ENCODE results near the gene IBSP.

DNA sequence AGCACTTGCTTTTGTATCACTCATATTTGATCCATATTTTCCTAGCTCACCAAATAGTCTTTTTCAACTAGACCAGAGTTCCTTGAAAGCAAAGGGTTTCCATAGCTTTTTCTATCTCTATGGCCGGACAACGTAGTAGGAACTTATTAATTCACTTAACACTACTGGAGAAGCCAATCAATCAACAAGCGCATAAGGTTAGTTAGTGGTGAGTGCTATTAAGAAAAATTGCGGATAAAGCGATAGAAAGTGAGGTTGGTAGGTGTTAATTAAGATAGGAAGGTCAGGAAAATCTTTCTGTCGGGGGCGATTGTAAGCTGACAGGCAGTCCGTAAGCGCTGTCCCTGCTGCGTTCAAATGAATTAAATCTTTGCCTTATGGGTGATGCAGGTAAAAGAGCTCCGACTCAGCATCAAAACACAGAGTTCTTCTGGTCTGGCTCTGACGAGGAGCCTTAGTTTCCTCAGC is 982 bp downstream of the COQ2 start:
- PRO-cap = no peak

- PRO-cap = no peak
Measured at GRCh38 chr4:83356977-83357622, 22.5 kb upstream of the HPSE start.

- PRO-cap = no peak
Measured at GRCh38 chr4:84733332-84733761, 150.4 kb downstream of the CDS1 start.

DNA sequence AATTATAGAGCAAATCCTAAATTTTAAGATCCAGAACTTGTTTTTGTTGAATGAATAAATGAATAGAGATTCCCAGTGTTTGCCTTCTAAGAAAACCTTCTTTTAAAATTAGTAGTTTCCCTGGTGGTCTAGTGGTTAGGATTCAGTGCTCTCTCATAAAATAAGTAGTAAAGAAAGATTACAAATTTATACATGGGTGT is 152.7 kb upstream of the ARHGAP24 start:
- PRO-cap = no peak

GRCh38 chr4:85780463-85781241 is 305.7 kb downstream of the ARHGAP24 start:
- PRO-cap = no peak

DNA sequence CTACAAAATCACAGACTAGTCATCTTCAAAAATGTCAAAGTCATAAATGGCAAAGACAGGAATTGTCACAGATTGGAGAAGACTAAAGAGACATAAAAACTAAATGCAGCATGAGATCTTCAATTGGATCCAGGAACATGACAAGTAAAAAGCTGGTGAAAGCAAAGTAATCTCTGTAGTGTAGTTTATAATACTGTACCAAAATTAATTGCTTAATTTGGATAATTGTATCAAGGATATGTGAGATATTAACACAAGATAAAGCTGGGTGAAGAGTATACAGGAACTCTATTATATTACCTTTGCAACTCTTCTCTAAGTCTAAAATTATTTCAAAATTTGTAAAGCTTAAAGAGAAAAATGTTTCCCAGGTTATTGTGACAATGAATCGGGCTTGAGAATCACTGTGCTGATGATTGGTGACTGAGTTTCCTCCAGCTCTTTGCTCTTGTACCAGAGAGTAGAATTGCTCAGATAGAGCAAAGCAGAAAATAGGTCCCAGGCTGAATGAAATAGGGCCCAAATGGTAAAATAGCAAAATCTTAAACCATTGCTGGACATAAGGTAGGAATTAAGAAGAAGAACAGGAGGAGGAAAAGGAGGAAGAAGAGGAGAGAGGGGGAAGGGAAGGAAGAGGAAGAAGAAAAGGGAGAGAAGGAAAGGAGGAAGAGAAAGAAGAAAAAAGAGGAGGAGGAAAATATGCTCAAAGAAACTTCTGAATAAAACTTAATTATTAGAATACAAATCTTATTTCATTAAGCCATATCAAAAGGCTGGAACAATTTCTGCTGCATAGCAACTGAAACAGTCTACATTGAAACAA is 325.2 kb downstream of the ARHGAP24 start:
- PRO-cap = no peak

DNA sequence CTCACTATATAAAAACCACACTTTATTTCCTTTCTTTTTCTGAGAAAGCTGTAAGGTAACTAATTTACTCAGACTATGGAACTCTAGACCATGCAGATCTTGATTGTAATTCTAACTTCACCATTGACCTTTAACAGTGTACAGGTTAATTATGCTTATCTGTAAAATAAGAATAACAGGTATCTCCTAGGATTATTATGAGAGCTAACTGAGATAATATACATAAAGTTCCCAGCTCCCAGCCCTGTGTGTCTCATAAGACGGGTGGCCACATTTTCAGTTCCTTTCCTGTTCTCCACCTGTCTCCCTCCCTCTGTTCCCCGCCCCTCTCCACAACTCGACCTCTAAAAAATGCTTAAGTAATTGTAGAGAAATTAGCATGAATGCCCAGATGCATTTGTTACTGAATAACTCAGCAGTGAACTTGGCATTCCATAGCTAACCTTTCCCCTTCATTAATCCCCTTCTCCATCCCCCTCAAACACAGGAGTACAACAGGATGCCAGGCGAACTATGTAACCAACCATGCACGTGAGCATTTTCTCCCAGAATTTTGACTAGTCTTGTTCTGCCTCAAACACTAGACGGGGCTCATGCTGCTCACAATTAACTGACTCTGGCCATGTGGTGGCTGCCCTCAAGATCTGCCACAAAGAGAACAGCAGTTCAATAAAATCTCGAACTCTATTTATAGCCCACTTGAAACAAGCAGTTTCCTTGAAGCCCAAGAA is 351.0 kb downstream of the ARHGAP24 start:
- PRO-cap = bidirectional peak, plus-strand start at position 603 of the sequence, minus-strand start at position 317 of the sequence

- PRO-cap = bidirectional peak, plus-strand start at chr4:85930147, minus-strand start at chr4:85930046
Measured at GRCh38 chr4:85929904-85930348, 429.9 kb downstream of the MAPK10 start.

GRCh38 chr4:86807540-86807916 is 41.7 kb downstream of the SLC10A6 start:
- PRO-cap = no peak

DNA sequence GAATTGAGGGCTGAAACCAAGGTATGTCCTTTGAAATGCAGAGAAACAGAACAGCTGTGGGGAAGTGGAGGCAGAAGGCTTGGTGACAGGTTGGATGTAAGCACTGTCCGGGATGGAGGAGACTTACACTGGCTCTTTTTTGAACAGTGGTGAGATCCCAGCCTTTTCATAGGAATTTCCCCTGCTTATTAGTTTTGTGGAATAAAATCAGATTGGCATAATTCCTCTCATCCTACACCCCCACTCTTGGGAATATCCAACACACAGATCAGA is 18.8 kb upstream of the C4orf36 start:
- PRO-cap = no peak

GRCh38 chr4:87007342-87007663 is 72.5 kb downstream of the AFF1 start:
- PRO-cap = no peak

DNA sequence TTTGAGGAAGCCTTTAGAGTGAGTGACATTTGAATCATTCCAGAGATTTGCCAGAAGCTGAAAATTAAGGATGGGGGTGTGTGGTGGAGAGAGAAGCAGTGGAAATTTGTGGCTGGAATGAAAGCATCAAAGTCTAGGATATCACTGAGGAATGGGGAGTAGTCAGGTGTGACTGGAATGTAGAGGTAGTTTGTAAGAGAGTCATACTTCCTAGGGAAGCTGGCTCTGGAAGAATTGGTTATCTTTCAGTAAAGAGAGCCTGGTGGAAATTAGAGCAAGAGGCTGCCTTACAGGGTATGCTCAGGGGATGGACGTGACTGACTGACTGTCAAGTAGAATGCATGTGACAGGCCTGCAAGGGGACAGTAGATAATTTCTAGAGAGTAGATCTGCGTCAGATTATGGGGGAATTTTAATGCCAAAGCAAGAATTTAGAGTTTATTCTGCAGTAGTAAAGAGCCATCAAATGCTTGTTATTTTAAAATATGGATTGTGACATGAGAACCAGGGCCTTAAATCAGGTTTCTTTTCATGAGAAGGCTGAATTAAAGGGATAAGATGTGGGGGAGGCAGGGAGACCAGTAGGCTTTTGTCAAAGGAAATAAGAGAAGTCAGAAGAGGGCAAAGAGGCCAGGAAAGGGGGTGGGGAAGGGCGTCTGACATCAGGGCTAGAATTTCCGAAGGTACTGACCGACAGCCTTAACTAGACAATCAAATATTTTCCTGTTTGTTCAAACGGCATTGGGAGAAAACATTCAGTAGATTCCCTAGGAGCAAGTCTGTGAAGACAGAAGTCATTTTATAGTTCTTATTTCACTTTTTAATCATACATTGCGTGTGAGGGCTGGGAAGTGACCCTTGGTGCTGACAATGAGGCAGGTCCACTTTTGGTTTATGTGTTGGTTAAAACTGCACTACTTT is 109.9 kb downstream of the AFF1 start:
- PRO-cap = no peak

DNA sequence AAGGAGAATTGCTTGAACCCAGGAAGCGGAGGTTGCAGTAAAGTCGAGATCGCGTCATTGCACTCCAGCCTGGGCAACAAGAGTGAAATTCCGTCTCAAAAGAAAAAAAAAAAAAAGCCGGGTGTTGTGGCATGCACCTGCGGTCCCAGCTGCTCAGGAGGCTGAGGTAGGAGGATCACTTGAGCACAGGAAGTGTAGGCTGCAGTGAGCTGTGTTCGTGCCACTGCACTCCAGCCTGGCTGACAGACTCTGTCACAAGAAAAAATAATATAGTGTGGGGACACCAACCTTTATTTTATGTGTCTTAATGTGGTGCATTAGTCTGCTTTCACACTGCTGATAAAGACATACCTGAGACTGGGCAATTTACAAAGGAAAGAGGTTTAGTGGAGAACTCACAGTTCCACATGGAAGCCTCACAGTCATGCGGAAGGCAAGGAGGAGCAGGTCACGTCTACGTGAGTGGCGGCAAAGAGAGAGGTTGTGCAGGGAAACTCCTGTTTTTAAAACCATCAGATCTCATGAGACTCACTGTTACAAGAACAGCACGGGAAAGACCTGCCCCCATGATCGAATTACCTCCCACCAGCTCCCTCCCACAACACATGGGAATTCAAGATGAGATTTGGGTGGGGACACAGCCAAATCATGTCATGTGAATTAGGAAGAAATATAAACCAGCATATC is 130.1 kb downstream of the AFF1 start:
- PRO-cap = no peak

DNA sequence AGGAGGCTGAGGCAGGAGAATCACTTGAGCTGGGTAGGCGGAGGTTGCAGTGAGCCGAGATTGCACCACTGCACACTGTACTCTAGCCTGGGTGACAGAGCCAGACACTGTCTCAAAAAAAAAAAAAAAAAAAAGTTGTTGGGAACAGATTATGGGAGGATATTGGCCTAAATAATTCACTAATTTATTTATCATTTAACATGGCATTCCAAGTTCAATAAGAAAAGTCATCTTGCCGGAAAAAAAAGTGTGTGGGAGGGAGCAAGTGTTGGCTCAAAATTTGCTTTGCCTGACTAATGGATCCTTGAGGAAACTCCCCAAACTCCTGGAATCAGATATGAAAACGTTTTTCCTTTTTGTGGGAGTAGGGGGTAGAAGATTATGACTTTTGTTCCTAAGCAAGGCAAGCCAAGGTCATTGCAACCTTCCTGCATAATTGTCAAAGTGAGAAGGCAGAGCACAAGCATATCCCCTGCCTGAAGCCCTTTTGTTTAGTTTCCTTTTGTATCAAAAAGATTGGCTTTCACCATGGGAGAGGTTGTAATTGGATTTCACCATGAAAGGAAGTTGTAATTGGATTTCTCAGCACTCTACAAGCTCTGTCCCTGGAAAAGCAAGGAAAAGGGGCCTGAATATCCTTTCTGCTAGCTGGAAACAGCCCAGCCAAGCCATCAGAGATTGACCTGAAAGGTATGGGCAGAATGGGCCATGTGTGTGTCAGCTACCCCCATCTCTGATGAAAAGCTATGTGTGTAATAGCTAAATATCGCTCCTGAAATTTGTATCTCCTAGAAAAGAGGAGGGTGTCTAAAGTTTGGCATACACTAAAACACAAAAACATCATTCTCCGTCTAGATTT is 8.8 kb downstream of the SPARCL1 start:
- PRO-cap = no peak

GRCh38 chr4:87718037-87718670 is 68.1 kb downstream of the DMP1 start:
- PRO-cap = no peak

GRCh38 chr4:87799323-87799817 is at the start of gene IBSP:
IBSP (plus strand) TSS chr4:87799554.
- PRO-cap = no peak

GRCh38 chr4:87855521-87855969 is 22.8 kb downstream of the MEPE start:
- PRO-cap = no peak

- PRO-cap = no peak
Measured at GRCh38 chr4:87911216-87911822, 64.2 kb upstream of the SPP1 start.

DNA sequence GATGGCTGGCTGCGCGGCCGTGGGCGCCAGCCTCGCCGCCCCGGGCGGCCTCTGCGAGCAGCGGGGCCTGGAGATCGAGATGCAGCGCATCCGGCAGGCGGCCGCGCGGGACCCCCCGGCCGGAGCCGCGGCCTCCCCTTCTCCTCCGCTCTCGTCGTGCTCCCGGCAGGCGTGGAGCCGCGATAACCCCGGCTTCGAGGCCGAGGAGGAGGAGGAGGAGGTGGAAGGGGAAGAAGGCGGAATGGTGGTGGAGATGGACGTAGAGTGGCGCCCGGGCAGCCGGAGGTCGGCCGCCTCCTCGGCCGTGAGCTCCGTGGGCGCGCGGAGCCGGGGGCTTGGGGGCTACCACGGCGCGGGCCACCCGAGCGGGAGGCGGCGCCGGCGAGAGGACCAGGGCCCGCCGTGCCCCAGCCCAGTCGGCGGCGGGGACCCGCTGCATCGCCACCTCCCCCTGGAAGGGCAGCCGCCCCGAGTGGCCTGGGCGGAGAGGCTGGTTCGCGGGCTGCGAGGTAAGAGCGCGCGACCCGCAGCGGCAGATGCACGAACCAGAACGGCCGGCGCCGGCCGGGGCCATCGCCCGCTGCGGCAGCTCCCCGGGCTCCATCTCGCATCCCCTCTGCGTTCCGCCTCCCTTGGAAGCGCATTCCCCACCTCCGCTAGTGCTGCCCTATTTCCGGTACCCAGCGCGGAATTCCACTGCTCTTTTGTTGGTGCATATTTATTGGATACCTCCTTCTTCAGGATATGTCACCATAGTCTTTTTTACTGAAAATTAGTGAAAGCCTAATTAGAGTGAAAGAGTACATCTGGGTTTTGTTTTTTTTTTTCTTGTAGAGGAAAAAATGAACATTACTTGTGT is 614 bp downstream of the PKD2 start:
- PRO-cap = bidirectional peak, plus-strand start at position 68 of the sequence, minus-strand start at position 52 of the sequence; bidirectional peak, plus-strand start at position 415 of the sequence, minus-strand start at position 474 of the sequence; unidirectional peak, minus-strand start at position 618 of the sequence

DNA sequence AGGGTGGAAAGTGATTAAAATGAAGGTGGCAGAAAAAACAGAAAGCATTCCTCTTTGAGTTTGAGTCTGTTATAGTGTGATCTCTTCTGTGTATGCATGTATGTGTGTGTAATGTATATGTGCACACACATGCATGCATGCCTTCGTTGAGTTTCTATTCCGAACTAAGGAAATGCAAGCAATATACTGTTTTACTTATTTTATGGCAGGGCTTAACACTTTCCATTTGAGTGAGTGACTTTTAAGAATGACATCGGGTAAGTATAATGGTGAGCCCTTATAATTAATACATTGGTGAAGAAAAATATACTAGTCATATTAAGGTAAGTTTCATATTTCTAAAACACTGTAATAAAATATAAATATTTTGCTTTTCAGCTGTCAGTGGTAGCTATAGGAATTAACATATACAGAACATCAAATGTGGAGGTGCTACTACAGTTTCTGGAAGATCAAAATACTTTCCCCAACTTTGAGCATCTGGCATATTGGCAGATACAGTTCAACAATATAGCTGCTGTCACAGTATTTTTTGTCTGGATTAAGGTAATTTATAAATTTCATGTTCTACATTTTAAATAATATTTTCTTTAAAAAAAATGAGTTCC is 44.3 kb downstream of the PKD2 start:
- PRO-cap = no peak

All from progenitor cell of endocrine pancreas (in vitro differentiated cells).